ENCODE results near the genes SLC16A11 and ACADVL.

DNA sequence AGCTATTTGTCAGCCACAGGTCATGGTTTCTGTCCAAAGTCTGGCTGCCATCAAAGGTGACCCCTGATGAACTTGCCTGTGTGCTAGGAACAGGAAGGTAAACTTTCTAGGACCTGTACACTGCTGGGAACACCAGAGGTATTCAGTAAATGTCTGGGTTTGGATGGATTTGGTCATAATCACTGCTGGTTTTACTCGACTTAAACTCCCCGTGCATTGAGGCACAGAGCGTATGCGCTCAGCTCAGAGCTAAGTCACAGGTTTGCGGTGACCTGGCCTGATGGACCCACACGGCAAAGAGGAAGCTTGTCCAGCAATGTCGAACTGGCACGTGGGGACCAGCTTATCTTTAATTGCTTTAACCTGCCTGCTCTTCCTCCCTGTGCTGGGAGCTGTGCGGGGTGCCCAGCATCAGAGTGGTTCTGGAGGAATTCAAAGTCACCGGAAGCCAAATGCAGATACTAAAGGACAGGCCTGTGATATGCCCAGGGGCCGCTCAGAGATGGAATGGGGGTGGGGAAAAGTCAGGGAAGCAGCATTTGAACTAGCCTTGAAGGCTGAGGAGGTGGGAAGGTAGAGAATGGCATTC, 12.9 kb downstream of the SLC13A5 start:
- PRO-cap, result no peak

DNA sequence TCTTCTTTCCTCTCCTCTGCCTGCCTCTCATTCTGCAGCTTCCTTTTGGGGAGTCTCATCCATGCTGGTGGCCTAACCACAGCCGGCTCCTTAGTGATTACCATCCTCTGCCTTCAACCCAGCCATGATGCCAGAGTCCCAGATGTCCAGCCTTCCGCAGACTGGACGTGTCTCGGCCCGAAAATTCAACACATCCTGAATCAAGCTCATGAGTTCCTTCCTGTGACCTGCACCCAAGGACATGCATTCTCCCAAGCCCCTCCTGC, 1.1 kb upstream of the SLC13A5 start:
- PRO-cap, result no peak

DNA sequence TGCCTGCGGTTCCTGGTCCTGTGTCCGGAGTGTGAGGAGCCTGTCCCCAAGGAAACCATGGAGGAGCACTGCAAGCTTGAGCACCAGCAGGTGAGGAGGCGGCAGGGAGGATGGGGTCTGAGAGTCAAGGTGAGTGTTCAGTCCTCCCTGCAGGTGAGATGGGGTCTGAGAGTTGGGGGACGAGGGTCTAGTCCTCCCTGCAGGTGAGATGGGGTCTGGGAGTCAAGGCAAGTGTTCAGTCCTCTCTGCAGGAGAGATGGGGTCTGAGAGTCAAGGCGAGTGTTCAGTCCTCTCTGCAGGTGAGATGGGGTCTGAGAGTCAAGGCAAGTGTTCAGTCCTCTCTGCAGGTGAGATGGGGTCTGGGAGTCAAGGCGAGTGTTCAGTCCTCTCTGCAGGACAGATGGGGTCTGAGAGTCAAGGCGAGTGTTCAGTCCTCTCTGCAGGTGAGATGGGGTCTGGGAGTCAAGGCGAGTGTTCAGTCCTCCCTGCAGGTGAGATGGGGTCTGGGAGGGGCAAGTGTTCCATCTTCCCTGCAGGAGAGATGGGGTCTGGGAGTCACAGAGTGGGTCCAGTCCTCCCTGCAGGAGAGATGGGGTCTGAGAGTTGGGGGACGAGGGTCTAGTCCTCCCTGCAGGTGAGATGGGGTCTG, 2.4 kb downstream of the XAF1 start:
- PRO-cap, result no peak

- PRO-cap, result no peak
Measured at GRCh38 chr17:6774833-6775399, 1.1 kb upstream of the FBXO39 start.

GRCh38 chr17:7011259-7012162, 913 bp upstream of the RNASEK start:
- PRO-cap, result no peak

- PRO-cap, result bidirectional peak, plus-strand start at chr17:7015501, minus-strand start at chr17:7015290
Measured at GRCh38 chr17:7015228-7016073, 869 bp downstream of the C17orf49 start.

DNA sequence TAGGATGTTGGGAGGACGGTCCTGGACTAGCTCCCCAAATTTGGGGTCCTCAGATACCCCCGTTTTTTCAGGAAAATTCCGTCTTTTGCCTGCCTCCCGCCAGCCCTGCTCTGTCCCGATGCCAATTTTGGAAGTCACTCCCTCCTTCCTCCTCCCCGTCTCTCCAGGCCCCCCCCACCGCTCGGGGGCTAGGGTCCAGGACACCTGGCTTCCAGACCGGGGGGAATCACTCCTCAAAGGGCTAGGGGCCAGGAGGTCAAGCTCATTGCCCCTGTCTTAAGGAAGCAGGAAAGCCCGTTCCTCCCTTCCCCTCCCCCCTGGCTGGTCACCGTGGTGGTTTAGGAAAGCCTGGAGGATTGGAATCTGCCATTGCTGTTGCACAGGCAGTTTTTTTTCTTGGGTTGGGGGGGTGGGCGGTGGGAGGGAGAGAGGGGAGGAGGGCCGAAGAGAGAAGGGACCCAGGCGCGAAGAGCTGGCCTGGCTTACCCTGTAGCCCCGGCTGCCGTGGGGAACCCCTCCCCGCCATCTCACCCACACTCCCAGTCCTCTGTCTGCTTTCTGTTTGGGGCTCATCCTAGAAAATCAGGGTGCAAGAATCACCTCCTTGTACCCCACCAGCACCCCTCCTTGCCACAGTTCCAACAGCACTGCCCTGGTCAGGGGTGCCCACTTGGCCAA, 3.0 kb upstream of the BCL6B start:
- PRO-cap, result no peak

GRCh38 chr17:7041940-7042544, 1.9 kb downstream of the SLC16A11 start:
- PRO-cap, result no peak

- PRO-cap, result no peak
Measured at GRCh38 chr17:7043269-7044289, at the start of gene SLC16A11. Gene SLC16A11, minus strand, starts transcription at chr17:7044092.

GRCh38 chr17:7052047-7052451, 8.2 kb upstream of the SLC16A11 start:
- PRO-cap, result no peak

DNA sequence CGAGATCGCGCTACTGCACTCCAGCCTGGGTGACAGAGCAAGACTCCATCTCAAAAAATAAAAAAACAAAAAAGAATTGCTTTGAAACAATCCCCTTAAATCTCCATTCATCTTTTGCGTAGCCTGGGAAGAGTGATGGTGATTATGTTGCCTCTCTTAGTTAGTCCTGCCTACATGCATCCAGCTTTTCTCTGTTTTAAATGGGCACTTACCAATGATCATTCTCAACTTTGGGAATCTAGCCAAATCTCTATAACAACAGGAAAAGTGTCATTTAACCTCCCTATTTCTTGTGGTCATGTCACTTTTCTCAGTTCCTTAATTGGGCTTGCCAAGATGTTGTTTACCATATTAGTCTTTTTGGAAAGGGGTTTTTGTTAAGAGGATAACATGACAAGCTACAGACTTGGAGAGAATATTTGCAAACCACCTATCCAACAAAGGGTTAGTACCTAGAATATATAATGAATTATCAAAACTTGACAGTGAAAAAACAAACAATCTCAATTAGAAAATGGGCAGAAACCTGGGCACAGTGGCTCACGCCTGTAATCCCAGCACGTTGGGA, 15.6 kb upstream of the CLEC10A start:
- PRO-cap, result no peak

- PRO-cap, result no peak
Measured at GRCh38 chr17:7116327-7116847, 1.8 kb upstream of the ASGR2 start.

- PRO-cap, result no peak
Measured at GRCh38 chr17:7120585-7121069, 6.0 kb upstream of the ASGR2 start.

DNA sequence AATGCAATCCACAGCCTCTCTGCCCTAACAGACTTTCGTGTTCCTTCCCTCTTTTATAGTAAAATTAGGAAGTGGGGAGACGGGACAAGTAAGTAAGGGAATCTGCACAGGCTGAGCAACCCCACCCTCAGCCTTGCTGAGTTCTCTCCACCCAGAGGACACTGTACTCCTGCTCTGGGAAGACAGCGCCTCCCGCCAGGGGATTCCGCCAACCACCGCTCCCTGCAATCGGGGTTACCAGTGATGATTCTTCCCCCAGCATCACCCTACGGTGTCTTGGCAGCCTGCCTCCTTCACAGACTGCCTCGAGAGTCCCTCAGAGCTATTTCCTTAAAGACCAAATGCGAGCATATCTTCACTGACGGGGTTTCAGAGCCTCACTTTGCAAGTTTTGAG, 22.6 kb upstream of the ASGR2 start:
- PRO-cap, result no peak

DNA sequence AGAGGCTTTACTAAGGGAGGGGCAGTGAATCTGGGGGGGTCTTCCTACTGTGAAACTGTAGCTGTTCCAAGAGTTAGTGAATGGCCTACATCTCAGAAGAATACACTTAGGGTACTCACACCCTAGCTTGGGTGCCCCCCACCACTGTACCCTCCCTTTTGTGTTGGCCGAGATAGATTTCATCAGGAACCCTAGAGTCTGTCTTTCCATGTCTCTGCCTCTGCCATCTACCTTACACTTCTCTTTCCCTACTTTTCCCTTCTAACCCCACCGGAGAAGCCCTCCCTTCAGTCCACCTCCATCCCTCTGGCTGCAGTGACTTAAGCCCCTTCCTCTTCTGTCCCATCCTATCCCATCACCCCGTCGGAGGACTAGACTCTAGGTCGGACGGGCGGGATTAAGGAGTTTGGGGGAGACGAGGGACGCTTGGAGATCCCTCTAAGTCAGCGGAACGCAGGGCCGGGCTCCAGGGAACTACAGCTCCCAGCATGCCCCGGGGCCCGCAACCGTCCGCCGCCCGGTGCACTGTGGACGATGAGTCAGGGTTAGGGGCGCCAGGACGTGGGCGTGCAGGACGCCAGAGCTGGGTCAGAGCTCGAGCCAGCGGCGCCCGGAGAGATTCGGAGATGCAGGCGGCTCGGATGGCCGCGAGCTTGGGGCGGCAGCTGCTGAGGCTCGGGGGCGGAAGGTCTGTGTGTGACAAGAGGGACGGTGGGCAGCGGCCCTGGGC, at the start of gene ACADVL:
ACADVL (plus strand) TSS at position 580 of the 730 bp plus-strand sequence.
- PRO-cap, result bidirectional peak, plus-strand start at position 537 of the sequence, minus-strand start at position 399 of the sequence

DNA sequence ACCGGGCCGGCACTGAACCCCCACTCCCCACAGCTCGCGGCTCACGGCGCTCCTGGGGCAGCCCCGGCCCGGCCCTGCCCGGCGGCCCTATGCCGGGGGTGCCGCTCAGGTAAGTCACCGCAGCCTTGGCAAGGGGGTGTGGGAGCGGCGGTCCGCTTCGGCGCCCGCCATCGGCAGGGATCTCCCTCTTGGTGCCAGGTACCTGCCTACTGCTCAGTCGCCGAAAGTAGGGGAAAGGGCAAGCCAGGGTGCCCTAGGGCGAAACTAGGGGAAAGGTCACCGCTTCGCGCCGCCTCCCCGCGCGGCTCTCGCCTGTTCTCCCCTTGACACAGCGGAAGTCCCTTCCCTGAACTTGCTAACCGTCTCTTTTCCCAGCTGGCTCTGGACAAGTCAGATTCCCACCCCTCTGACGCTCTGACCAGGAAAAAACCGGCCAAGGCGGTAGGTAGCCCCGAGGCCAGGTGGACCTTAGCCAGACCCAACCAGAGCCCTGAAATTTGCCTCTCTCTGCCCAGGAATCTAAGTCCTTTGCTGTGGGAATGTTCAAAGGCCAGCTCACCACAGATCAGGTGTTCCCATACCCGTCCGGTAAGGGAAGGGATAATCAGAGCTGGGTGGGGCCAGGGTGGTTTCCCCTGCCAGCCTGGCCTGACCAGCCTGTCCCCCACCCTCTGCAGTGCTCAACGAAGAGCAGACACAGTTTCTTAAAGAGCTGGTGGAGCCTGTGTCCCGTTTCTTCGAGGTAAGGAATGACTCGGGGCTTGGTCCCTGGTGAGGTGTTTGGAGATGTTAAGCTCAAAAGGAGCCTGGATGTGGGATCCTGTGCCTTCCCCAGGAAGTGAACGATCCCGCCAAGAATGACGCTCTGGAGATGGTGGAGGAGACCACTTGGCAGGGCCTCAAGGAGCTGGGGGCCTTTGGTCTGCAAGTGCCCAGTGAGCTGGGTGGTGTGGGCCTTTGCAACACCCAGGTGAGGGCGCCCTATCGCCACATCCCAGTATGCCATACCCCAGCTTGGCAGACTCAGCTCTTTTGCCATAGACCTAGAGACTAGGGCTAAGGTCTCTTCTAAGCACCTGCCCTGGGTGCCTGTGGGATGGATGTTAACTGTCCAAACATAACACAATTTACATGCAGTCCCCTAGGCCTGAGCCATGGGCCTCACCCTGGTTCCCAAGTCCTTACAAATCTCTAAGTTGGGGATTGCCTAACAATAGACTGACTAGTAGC, 766 bp downstream of the ACADVL start:
- PRO-cap, result no peak

- PRO-cap, result no peak
Measured at GRCh38 chr17:7226027-7226905, 6.5 kb downstream of the ACADVL start.

GRCh38 chr17:7228030-7228331, 6.3 kb downstream of the DVL2 start:
- PRO-cap, result no peak

- PRO-cap, result no peak
Measured at GRCh38 chr17:7236128-7236828, 2.0 kb upstream of the DVL2 start.

- PRO-cap, result no peak
Measured at GRCh38 chr17:7240152-7241120, 1.2 kb upstream of the PHF23 start.

All from REH cell (cell line).